ENCODE results near the gene HOXC10.

CAGE:
- cytosol, long polyA minus RNA: no peak
- cytosol, long polyA plus RNA: no peak
- long polyA plus RNA: no peak
- nucleus, long polyA minus RNA: no peak
- nucleus, long polyA plus RNA: no peak
Observed at GRCh38 chr12:53098450-53099114, 1.1 kb downstream of the IGFBP6 start.

DNA sequence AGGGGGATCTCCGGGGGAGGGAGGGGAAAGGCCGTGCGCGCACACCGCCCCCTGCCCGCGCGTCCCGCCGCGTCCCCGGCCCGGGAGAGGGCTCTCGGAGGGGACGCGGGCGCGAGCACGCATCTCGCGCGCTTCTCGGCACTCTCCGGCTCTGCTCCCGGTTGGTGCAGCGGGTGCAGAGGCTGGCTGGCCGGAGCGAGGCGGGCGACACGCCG, 144 bp upstream of the CSAD start:
CAGE:
- cytosol, long polyA minus RNA: no peak
- cytosol, long polyA plus RNA: no peak
- long polyA plus RNA: no peak
- nucleus, long polyA minus RNA: no peak
- nucleus, long polyA plus RNA: no peak

GRCh38 chr12:53181177-53182155, 741 bp upstream of the CSAD start:
CAGE:
- cytosol, long polyA minus RNA: no peak
- cytosol, long polyA plus RNA: no peak
- long polyA plus RNA: no peak
- nucleus, long polyA minus RNA: no peak
- nucleus, long polyA plus RNA: no peak

DNA sequence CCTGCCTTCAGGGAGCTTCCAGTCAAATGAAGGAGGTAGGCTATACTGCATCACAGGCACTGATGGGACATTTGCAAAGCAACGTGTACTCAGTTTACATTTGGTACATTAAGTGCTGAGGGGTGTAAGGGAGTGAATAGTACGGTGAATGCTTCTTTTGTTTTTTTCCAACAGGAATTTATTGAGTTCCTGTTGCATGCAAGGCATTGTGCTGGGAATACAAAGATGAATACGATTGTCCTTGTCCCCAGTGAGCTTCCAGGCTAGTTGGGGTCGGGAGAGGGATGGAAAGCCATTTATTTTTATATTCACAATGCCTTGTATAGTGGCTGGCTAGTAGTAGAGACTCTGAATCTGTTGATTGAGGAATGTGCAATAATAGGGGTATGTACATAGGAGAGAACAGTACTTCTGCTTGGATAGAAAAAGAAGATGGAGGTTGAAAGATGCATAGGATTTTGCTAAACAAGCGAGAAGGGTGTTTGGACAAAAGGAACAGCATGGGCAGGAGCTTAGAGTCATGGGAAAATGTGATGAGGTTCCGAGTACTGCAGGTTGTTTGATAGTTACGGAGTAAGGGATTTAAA, 1.5 kb upstream of the CSAD start:
CAGE:
- cytosol, long polyA minus RNA: no peak
- cytosol, long polyA plus RNA: no peak
- long polyA plus RNA: no peak
- nucleus, long polyA minus RNA: no peak
- nucleus, long polyA plus RNA: no peak

CAGE:
- cytosol, long polyA minus RNA: no peak
- cytosol, long polyA plus RNA: no peak
- long polyA plus RNA: no peak
- nucleus, long polyA minus RNA: start-site peak on the plus strand at chr12:53190038-53190042, 11 reads
- nucleus, long polyA plus RNA: no peak
Observed at GRCh38 chr12:53189257-53190315, 8.9 kb upstream of the CSAD start.

DNA sequence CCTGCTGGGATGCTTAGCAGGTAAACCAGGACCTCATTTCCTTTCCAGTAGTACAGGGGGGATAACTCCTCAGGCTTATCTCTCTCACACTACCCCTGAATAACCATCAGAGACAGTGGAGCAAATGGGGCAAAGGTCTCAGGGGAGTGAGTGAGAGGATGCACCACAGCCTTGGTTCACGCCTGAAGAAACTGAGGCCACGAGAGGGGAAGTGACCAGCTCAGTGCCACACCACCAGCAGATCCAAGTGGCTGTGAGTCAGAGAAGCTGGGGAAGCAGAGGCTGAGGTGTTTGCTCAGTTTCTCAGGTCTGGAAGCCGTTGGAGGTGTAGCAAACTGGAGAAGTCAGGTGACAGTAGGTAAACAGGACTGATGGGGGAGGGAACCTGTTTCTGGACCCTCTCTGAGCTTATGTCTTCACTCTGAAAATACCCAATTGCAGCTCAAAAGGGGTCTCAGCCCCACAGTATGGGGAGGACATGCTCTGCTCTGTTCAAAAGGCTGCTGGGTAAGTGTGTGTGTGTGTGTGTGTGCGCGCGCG, 9.3 kb upstream of the ITGB7 start:
CAGE:
- cytosol, long polyA minus RNA: no peak
- cytosol, long polyA plus RNA: no peak
- long polyA plus RNA: no peak
- nucleus, long polyA minus RNA: no peak
- nucleus, long polyA plus RNA: no peak

DNA sequence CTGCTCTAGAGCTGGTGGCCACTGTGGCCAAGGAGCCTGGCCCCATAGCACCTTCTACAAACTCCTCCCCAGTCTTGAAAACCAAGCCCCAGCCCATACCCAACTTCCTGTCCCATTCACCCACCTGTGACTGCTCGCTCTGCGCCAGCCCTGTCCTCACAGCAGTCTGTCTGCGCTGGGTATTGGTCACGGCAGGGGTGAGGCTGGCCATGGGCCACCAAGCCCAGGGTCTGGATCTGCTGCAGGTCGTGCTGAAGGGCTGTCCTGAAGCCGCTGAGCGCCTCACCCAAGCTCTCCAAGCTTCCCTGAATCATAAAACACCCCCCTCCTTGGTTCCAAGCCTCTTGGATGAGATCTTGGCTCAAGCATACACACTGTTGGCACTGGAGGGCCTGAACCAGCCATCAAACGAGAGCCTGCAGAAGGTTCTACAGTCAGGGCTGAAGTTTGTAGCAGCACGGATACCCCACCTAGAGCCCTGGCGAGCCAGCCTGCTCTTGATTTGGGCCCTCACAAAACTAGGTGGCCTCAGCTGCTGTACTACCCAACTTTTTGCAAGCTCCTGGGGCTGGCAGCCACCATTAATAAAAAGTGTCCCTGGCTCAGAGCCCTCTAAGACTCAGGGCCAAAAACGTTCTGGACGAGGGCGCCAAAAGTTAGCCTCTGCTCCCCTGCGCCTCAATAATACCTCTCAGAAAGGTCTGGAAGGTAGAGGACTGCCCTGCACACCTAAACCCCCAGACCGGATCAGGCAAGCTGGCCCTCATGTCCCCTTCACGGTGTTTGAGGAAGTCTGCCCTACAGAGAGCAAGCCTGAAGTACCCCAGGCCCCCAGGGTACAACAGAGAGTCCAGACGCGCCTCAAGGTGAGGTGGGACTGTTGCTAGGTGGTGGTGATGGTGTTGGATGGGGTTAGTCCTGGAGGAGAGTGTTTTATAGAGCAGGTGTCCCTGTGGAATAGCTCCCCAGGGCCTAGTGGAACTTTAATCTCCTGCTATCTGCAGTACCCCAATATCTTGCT, 9.0 kb upstream of the PFDN5 start:
CAGE:
- cytosol, long polyA minus RNA: no peak
- cytosol, long polyA plus RNA: no peak
- long polyA plus RNA: no peak
- nucleus, long polyA minus RNA: no peak
- nucleus, long polyA plus RNA: no peak

GRCh38 chr12:53379024-53379799, 764 bp upstream of the SP1 start:
CAGE:
- cytosol, long polyA minus RNA: no peak
- cytosol, long polyA plus RNA: no peak
- long polyA plus RNA: no peak
- nucleus, long polyA minus RNA: no peak
- nucleus, long polyA plus RNA: no peak

DNA sequence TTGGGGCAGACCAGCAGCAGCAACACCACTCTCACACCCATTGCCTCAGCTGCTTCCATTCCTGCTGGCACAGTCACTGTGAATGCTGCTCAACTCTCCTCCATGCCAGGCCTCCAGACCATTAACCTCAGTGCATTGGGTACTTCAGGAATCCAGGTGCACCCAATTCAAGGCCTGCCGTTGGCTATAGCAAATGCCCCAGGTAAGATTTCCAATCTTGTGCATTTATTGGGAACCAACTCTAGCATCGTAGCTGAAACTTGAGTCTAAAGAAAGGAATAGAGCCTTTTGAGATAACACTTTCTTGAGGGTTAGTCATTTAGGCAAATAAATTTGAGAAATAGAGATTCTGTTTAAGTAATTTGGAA, 3.4 kb downstream of the SP1 start:
CAGE:
- cytosol, long polyA minus RNA: no peak
- cytosol, long polyA plus RNA: no peak
- long polyA plus RNA: no peak
- nucleus, long polyA minus RNA: no peak
- nucleus, long polyA plus RNA: no peak

DNA sequence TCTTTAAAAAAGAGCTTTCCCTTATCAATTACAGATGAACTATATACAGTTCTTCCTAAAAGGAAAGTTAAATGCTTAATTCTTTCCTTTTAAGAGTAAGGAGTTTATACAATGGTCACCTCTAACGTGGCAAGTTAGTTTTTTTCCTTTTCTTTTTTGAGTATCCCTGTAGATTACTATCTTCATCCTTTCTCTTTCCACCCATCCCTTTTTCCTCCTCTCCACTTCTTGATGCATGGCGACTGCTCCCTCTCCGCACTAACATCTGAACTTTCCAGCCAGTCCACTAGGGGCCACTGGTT, 383 bp upstream of the PCBP2 start:
CAGE:
- cytosol, long polyA minus RNA: no peak
- cytosol, long polyA plus RNA: no peak
- long polyA plus RNA: no peak
- nucleus, long polyA minus RNA: no peak
- nucleus, long polyA plus RNA: no peak

GRCh38 chr12:53456367-53457528, 4.8 kb downstream of the PCBP2 start:
CAGE:
- cytosol, long polyA minus RNA: no peak
- cytosol, long polyA plus RNA: no peak
- long polyA plus RNA: no peak
- nucleus, long polyA minus RNA: no peak
- nucleus, long polyA plus RNA: no peak

GRCh38 chr12:53467424-53468338, 15.8 kb downstream of the PCBP2 start:
CAGE:
- cytosol, long polyA minus RNA: no peak
- cytosol, long polyA plus RNA: no peak
- long polyA plus RNA: no peak
- nucleus, long polyA minus RNA: no peak
- nucleus, long polyA plus RNA: start-site peak on the plus strand at chr12:53467820-53467843, 59 and 79 reads in 2 replicates

GRCh38 chr12:53491953-53492738, 7.1 kb downstream of the MAP3K12 start:
CAGE:
- cytosol, long polyA minus RNA: no peak
- cytosol, long polyA plus RNA: no peak
- long polyA plus RNA: no peak
- nucleus, long polyA minus RNA: no peak
- nucleus, long polyA plus RNA: no peak

DNA sequence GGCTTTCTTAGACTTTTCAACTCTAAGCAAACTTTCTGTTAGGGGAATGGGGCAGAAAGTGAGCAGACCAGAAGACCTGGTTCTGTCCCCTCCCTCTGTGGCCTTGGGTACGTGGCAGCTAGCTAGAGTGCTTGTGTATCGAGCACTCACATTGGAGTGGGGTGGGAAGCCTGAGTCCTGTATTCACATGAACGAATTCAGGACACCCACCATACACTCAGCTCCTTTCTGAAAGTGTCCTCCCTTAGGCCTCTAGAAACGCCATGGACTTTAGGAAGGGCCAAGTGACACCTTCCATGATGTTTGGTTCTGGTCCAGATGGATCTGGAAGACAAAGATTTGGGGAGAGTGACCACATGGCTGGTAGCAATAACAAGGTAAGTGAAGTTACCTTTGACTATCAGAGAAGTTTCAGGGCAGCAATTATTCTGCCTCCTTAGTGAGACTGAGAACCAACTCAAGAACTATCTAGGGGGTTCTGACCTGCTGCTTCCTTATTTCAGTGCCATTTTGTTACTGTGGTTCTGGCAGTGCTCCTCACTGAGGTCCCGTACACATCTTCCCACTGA, 6.9 kb upstream of the NPFF start:
CAGE:
- cytosol, long polyA minus RNA: no peak
- cytosol, long polyA plus RNA: no peak
- long polyA plus RNA: no peak
- nucleus, long polyA minus RNA: no peak
- nucleus, long polyA plus RNA: no peak

GRCh38 chr12:53678570-53679134, 2.8 kb upstream of the ATP5MC2 start:
CAGE:
- cytosol, long polyA minus RNA: no peak
- cytosol, long polyA plus RNA: no peak
- long polyA plus RNA: no peak
- nucleus, long polyA minus RNA: no peak
- nucleus, long polyA plus RNA: no peak

DNA sequence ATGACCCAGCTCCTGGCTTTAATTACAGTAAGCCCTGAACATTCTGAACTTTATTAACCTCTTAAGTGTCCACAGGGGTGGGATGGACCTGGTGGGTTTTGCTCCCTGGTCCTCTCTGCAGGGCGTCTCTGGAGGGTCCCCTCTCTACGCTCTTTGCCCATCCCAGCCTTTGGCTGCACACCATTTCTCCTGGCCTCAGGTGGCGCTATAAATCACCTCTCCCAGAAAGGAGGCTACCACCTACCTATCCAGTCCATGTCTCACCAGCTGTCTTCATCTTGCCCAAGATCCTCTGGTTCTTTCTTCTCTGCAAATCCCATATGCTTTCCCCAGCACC, 28.3 kb upstream of the CALCOCO1 start:
CAGE:
- cytosol, long polyA minus RNA: no peak
- cytosol, long polyA plus RNA: no peak
- long polyA plus RNA: no peak
- nucleus, long polyA minus RNA: no peak
- nucleus, long polyA plus RNA: no peak

DNA sequence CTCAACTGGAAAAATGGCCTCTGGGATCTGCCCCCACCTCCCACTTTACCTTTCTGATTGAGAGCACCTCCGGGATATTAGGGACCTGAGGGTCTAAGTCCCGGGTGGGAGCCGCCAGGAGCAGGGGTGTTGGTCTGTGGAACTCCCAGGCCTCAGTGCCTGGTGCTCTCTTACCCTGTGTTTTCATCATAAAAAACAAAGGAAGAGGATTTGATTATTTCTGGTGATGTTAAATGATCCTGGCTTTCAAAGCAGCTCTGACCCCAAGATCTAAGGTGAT, 5.8 kb upstream of the HOXC11 start:
CAGE:
- cytosol, long polyA minus RNA: no peak
- cytosol, long polyA plus RNA: no peak
- long polyA plus RNA: no peak
- nucleus, long polyA minus RNA: no peak
- nucleus, long polyA plus RNA: no peak

CAGE:
- cytosol, long polyA minus RNA: no peak
- cytosol, long polyA plus RNA: no peak
- long polyA plus RNA: no peak
- nucleus, long polyA minus RNA: no peak
- nucleus, long polyA plus RNA: no peak
Observed at GRCh38 chr12:53984405-53984653, 617 bp upstream of the HOXC10 start.

DNA sequence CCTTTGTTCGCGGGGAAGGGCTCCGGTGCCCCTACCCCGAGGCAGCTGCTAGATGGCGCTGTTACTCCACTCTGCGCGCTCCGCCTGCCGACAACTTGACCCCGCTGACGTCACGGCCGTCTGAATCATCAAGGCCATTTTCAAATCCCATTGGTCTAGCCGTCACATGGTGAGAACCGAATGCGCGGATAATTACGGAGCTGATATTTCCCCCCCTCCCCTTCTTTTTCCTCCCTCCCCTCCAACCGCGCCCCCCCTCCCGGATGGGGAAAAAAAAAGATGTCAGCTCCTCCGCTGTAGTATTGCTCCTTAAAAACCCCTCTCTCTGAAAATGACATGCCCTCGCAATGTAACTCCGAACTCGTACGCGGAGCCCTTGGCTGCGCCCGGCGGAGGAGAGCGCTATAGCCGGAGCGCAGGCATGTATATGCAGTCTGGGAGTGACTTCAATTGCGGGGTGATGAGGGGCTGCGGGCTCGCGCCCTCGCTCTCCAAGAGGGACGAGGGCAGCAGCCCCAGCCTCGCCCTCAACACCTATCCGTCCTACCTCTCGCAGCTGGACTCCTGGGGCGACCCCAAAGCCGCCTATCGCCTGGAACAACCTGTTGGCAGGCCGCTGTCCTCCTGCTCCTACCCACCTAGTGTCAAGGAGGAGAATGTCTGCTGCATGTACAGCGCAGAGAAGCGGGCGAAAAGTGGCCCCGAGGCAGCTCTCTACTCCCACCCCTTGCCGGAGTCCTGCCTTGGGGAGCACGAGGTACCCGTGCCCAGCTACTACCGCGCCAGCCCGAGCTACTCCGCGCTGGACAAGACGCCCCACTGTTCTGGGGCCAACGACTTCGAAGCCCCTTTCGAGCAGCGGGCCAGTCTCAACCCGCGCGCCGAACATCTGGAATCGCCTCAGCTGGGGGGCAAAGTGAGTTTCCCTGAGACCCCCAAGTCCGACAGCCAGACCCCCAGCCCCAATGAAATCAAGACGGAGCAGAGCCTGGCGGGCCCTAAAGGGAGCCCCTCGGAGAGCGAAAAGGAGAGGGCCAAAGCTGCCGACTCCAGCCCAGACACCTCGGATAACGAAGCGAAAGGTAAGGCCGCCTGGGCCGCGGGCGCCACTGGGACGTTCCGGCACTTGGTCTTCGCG, at the start of gene HOXC10:
HOXC10 (plus strand) TSS at position 218 of the 1,138 bp plus-strand sequence.
CAGE:
- cytosol, long polyA minus RNA: start-site peak on the plus strand centred at position 270 of the sequence, 5 bp wide, 83 reads
- cytosol, long polyA plus RNA: no peak
- long polyA plus RNA: start-site peak on the plus strand centred at position 259 of the sequence, 30 bp wide, 63 and 70 reads in 2 replicates; start-site peak on the plus strand centred at position 415 of the sequence, 53 bp wide, 18 and 49 reads in 2 replicates
- nucleus, long polyA minus RNA: start-site peak on the plus strand centred at position 273 of the sequence, 59 bp wide, 23 reads
- nucleus, long polyA plus RNA: start-site peak on the plus strand centred at position 258 of the sequence, 29 bp wide, 49 and 44 reads in 2 replicates; start-site peak on the plus strand centred at position 427 of the sequence, 45 bp wide, 27 and 18 reads in 2 replicates

CAGE:
- cytosol, long polyA minus RNA: no peak
- cytosol, long polyA plus RNA: no peak
- long polyA plus RNA: no peak
- nucleus, long polyA minus RNA: no peak
- nucleus, long polyA plus RNA: no peak
Observed at GRCh38 chr12:53987046-53987565, 2.2 kb downstream of the HOXC10 start.